Placental epithelial cell (primary cell): ENCODE measurements around a stretch of chr13.

DNA sequence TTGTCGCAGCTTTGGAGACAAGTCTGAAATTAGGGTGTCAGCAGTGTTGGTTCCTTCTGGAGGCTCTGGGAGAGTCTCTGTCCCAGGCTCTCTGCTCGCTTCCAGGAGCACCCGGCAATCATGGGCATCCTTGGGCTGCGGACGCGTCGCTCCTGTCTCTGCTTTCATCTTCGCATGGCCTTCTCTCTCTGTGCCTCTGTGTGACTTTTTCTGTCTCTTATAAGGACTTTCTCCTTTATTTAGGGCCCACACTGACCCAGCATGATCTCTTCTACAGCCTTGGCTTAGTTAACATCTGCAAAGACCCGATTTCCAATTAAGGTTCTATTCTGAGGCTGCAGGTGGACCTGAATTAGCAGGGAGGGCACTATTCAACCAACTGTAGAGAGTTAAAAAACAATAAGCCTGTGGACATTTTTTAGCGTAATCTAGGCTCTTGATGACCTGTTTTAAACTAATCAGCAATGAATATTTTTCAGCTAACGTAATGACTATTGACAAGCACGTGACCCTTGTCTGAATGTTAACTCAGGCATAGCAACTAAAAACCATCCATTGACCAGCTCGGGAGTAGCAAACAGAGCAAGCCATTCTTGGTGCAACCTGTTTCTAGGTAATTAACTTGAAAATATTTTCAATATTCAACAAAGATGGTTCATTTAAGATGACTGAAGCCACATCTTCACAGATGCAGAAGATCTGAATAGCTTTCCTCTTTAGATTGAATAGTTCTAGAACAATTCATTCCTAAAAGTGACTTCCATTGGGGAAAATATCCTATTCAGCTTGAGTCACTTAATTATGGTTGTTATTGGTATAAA is 15.2 kb downstream of the F10 start:
- CAGE, long polyA plus RNA = no peak

- CAGE, long polyA plus RNA = no peak
Observed at GRCh38 chr13:113140676-113141431, 17.6 kb upstream of the PROZ start.

GRCh38 chr13:113185037-113185481 is 23.4 kb downstream of the PCID2 start:
- CAGE, long polyA plus RNA = no peak

DNA sequence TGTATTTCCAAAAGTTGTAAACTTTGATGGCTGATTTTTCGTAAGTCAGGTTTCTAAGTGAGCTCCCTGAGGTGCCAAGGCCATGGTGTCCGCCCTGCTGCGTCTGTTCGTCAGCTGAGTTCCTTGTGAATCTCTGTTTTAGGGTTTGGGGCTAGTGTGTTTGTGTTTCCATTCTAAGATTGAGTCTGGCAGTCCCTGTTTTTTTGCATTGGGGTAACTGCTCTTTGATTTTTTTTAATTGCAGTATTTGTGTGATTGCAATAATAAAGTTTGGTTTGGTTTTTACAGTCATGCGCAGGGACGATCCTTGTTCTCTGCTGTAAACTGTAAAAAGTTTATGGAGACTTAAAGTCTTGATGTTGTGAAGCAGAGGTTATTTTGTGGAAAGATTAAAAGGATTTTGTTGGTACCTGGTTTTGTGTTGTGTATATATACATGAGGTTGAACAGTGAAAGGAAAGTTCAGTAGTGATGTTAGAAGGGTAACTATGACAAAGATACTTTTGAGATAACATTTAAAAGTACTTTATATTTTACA is 32.8 kb upstream of the LAMP1 start:
- CAGE, long polyA plus RNA = no peak

- CAGE, long polyA plus RNA = no peak
Observed at GRCh38 chr13:113273508-113274116, 23.4 kb upstream of the LAMP1 start.

DNA sequence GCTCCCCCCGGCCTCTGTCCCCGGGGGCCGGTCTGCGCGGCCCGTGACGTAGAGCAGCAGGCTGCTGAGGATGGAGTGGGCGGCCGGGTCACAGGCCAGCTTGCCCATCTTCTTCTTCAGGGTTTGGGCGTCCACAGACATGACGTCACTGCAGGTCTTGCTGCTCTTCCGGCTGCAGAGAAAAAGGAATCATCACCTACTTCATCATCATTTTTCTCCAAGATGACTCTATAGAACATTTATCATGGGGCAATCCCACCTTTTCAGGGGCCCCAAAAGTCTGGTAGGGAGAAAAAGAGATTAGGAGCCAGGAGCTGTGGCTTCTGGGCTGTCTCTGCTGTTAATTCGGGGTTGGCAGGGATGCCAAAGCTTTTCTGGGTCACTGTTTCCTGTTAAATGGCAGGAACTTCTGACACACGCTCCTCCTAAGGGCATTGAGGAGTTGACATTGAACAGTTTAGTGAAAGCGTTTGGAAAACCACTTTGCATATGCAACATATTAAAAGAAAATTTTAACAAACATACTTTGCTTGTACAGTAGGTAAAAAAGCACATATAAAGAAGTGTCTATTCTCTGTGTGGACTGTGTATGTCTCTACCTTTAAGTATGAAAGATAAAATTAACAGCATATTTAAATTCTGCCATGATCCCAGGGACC is 44.2 kb upstream of the GRTP1 start:
- CAGE, long polyA plus RNA = no peak

- CAGE, long polyA plus RNA = no peak
Observed at GRCh38 chr13:113411256-113411996, 41.9 kb downstream of the ADPRHL1 start.

- CAGE, long polyA plus RNA = no peak
Observed at GRCh38 chr13:113421558-113422248, 31.6 kb downstream of the ADPRHL1 start.

- CAGE, long polyA plus RNA = no peak
Observed at GRCh38 chr13:113427759-113428825, 25.2 kb downstream of the ADPRHL1 start.

DNA sequence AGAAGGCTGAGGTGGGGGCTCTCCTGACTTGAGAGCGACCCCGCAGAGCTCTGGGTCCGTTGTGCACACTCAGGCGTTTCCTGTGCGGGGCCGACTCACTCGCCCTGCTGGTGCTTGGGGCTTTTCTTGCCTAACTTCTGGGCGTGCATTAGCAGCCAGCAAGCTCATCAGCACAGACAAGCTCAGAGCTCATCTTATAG is 23.7 kb downstream of the ADPRHL1 start:
- CAGE, long polyA plus RNA = no peak

- CAGE, long polyA plus RNA = no peak
Observed at GRCh38 chr13:113445844-113446204, 7.5 kb downstream of the ADPRHL1 start.

- CAGE, long polyA plus RNA = no peak
Observed at GRCh38 chr13:113448529-113449722, 4.4 kb downstream of the ADPRHL1 start.

GRCh38 chr13:113472956-113473504 is 17.5 kb downstream of the DCUN1D2 start:
- CAGE, long polyA plus RNA = no peak

- CAGE, long polyA plus RNA = no peak
Observed at GRCh38 chr13:113495379-113496386, 4.9 kb downstream of the TMCO3 start.

DNA sequence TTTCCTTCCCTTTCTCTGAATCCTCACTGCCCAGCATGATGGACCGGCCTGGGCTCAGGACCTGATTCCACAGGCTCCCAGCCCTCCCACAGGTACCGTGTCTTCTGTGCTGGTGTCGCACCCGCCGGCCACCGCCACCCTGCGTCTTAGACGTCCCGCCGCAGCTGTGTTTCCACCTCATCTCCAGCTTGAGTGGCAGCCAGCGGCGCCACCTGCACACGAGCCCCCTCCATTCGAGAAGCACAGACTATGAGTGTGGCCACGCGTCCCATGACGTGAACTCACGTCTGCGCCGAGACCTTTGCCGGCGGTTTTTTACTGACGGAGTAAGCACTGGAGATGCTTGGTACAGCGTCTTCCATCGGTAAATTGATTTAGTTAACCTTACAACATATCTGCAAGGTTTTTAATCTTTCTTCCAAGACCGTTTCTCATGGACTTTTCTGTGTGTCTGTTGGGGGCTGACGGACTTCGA is 10.1 kb downstream of the ATP4B start:
- CAGE, long polyA plus RNA = no peak

DNA sequence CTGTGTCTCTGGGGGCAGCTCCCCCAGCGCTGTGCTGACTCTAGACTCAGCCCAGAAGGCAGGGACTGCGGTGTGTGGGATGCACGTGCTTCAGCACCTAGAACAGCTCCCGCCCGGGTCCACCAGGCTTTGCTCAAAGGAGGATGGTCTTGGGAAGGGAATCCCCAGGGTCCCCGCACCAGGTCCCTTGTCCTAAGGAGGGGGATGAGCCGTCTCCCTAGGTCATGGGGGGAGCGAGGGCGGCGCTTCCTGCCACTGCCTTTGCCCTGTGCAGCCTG is 18.4 kb downstream of the TMEM255B start:
- CAGE, long polyA plus RNA = no peak

- CAGE, long polyA plus RNA = no peak
Observed at GRCh38 chr13:113826982-113827445, 36.9 kb downstream of the GAS6 start.

GRCh38 chr13:113837051-113838321 is 26.4 kb downstream of the GAS6 start:
- CAGE, long polyA plus RNA = no peak

- CAGE, long polyA plus RNA = no peak
Observed at GRCh38 chr13:113881592-113882669, 18.1 kb upstream of the GAS6 start.

DNA sequence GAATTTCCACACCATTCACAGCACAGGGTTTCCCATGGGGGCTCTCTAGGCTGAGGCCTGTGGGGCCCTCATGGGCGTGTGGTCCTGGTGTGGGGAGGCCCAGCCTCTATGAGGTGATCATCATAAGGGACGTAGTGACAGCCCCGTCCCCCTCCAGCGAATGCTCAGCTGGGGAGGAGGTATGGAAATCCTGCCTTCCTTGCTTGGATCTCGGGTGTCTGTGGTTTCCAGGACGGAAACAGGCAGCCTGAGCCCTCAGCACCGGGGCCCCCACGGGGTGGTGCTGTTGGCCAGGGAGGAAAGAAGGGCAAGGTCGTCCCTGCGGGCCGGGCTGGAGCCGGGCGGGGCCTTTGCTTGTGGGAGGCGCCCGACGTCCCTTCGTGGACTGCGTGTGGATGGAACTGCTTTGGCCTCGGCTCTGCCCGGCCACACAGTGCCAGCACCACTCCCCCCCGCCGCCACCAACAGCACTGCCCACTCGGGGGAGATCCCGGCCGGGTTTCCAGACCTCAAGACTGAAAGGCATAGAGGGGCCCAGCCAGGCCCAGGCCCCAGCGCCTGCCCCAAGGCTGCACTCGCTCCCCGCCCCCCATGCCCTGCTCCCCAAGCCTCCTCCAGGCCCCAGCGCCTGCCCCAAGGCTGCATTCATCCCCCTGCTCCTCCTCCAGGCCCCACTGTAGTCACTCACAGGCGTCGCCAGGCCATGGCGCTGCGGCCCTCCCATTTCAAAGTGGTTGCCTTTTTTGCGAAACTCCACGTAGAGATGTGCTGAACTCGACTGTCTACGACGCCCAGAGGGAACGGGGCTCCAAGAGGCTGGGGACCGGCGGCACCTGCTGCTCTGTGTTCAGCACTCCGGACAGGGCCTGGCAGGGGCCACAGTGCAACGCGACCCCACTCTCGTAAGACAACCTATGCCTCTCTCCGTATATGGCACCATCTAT is 22.6 kb downstream of the C13orf46 start:
- CAGE, long polyA plus RNA = no peak